ENCODE measurements around the genes CCT7, TPRKB and C2orf81.

GRCh38 chr2:73089240-73090255, 18.0 kb upstream of the SFXN5 start:
- PRO-cap = no peak

- PRO-cap = no peak
Measured at GRCh38 chr2:73175519-73176073, 26.8 kb upstream of the NOTO start.

- PRO-cap = no peak
Measured at GRCh38 chr2:73233902-73234094, 310 bp upstream of the CCT7 start.

GRCh38 chr2:73234095-73235316, at the start of gene CCT7:
TSS of gene CCT7 (plus strand) at chr2:73234308.
- PRO-cap = bidirectional peak, plus-strand start at chr2:73234308, minus-strand start at chr2:73234221

DNA sequence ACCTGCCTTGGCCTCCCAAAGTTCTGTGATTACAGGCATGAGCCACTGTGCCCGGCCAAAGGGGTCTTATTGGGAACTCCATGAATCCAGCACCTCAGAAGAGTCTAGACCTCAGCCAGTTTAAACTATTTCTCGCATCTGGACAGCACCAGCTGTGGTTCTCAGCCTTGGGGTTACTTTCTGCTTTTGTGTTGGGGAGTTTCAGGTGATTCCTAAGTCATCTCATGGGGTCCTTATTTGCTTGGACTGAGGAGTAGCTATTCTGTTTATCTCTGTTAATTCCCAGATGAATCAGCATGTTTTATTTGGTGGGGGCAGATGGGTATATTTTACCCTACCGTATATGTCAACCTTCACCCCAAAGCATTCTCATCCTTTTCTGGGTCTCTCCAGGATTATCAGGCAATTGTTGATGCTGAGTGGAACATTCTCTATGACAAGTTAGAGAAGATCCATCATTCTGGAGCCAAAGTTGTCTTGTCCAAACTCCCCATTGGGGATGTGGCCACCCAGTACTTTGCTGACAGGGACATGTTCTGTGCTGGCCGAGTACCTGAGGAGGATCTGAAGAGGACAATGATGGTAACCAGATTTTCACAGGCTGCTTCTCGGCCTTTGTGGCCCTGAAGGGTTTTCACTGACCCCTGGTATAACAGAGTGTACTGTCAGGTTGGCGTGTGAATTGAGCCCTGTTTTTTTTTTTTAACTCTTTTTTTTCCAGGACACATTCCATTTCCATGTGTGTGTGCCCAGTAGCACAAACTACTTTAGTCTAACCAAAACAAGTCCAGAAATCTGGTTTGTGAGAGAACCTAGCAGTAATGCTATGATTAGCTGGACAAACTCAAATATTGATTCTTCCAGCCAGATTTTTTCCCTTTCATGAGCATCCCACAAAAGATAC, 14.7 kb downstream of the CCT7 start:
- PRO-cap = no peak

- PRO-cap = no peak
Measured at GRCh38 chr2:73684986-73685332, 42.7 kb upstream of the NAT8 start.

DNA sequence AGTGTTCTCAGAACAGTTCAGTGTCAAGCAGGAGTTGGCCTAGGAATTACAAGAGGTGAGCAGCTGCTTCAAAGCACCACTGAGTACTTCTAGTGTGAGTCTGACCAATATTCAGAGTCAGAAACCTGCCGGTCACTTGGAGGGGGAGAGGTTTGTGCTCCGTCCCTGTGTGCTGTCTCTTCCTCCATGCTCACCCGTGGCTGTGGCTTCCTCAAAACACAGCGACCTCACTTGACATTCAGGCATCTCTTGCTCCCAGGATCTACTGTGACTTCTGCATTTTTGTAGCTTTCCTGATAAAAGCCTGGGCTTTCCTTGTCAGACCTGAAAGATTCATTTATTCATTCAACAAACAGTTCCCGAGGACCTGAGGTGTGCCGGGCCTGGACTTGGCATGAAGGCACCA, 32.9 kb downstream of the TPRKB start:
- PRO-cap = no peak

- PRO-cap = bidirectional peak, plus-strand start at chr2:73737565, minus-strand start at chr2:73737316
Measured at GRCh38 chr2:73736586-73737798, at the start of gene TPRKB. TSS of gene TPRKB (minus strand) at chr2:73737345.

DNA sequence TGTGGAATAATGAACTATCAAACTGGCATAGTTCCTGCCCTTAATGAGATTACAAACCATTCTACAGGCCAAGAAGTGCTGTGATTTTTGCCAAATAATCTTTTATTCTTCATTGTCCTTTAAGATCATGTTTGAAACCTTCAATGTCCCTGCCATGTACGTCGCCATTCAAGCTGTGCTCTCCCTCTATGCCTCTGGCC, 16.0 kb downstream of the ACTG2 start:
- PRO-cap = no peak

DNA sequence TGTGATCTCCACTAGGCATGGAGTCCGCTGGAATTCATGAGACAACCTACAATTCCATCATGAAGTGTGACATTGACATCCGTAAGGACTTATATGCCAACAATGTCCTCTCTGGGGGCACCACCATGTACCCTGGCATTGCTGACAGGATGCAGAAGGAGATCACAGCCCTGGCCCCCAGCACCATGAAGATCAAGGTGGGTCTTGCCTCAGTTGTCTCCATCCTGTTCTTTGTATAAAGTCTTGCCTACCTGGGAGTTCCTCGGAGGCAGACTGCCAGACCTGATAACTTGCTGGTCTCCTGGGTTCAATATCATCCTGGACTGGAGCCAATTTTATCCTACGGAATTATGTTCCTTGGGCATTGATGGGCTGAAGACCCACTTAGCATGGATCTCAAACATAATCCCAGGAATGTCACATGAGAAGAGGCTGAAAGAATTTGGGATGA, 10.1 kb upstream of the DGUOK start:
- PRO-cap = no peak

DNA sequence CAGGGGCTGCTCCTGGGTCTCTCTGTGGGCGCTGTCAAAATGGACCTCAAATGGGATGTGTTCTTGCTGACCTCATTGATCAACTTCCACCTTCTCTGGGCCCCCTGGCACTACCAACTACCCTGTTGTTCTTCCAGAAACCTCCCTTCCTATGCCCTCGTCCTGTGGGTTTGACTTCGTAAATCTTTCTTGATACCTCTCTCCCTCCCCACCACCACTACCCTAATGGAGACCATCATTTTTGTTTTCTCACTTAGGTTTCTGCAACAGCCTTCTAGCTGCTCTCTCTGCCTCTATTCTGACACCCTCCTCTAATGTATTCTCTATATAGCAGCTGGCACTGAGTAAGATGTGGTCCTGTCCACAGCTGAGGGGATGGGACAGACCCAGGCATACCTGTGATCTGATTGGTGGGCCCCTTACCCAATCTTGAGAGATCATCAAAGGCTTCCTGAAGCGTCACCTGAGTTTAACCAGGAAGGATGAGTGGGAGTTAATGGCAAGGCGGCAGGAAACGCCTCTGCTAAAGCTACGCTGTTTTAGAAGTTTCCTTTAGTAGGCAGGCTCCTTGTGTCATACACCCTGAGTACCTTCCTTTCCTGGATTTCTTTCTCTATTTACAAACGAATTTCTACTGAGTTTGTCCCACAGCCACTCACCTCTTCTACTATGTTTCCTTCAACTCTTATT, 5.8 kb upstream of the TET3 start:
- PRO-cap = no peak

DNA sequence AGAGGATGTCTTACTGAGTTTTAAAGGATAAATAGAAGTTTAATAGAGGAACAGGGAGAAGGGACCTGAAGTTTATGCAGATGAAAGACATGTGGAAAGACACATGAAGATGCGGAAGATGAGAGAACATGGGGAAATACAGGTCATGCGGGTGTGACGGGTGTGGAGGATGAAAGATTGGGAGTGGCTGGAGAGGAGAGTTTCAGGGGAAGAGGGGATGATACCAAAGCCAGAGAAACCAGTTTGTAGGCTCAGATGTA, 69.2 kb downstream of the TET3 start:
- PRO-cap = no peak

DNA sequence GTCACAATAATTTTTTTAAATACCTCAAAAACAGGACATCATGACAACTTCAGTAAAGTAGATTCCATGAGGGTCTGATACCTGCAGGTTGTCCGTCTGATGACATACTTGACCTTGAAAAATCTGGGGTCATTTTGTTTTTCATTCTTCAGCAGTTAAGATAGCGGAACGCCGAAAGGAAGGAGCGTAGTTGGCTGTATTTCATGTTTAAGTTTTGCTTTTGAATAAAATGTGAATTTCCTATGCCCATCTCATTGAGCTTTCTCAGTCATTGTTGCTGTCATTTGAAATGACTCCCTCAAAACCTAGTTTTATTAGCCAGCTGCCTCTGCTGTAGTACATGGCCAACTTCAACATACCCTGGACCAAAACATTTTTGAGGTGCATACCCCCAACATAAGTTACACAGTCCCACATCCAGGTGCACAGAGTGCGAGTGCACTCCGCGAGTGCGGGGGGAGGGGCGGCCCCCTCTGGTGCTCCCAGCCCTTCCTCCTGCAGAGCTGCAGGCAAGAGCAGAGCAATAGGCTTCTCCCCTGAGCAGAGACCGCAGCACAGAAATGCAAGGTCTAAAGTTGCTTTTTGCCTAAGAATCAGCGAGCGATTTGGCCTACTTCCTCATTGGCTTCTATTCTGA, 40.9 kb downstream of the BOLA3 start:
- PRO-cap = no peak

DNA sequence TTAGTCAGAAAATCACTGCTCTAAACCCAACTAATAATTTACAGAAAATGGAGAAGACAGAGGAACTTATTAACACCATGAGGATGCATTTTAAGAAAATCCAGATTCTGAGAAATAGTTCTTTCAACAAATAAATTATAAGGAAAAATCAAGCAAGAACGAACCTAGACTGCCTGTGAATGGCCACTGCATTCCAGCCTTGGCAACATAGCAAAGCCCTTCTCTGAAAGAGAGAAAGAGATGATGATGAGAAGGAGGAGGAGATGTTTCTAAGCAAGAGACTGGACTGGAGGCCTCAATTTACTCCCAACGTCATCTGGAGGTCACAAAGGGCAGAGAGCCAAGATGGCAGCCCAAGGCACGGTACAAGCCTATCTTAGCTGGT, 6.5 kb upstream of the SLC4A5 start:
- PRO-cap = no peak

GRCh38 chr2:74371359-74372249, 8.5 kb downstream of the DCTN1 start:
- PRO-cap = no peak

GRCh38 chr2:74421176-74421837, at the start of gene C2orf81:
TSS of gene C2orf81 (minus strand) at chr2:74421619.
- PRO-cap = unidirectional peak, plus-strand start at chr2:74421276; unidirectional peak, minus-strand start at chr2:74421415; bidirectional peak, plus-strand start at chr2:74421751, minus-strand start at chr2:74421533

DNA sequence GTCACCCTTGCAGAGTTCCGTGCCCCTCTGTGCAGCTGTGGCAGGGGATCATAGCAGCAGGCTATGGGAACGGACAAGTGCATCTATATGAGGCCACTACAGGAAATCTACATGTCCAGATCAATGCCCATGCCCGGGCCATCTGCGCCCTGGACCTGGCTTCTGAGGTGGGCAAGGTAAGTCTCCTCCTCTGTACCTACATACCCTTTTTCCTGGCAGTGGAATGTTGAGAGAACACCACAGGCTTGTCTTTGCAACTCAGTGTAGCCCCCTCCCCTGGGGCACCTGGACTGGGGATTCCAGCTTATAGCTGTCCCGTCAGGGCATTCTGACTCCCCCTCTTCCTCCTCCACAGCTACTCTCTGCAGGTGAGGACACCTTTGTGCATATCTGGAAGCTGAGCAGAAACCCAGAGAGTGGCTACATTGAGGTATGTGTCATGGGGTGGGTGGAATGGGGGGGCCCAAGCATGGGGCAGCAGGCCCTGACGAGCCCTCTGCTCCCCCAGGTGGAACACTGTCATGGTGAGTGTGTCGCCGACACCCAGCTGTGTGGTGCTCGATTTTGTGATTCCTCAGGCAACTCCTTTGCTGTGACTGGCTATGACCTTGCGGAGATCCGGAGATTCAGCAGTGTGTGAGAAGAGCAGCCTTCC, 3.7 kb downstream of the WDR54 start:
- PRO-cap = no peak

GRCh38 chr2:74462426-74463009, 2.7 kb downstream of the MOGS start:
- PRO-cap = no peak

GRCh38 chr2:74471816-74472533, 505 bp downstream of the MRPL53 start:
- PRO-cap = bidirectional peak, plus-strand start at chr2:74472259, minus-strand start at chr2:74472178

DNA sequence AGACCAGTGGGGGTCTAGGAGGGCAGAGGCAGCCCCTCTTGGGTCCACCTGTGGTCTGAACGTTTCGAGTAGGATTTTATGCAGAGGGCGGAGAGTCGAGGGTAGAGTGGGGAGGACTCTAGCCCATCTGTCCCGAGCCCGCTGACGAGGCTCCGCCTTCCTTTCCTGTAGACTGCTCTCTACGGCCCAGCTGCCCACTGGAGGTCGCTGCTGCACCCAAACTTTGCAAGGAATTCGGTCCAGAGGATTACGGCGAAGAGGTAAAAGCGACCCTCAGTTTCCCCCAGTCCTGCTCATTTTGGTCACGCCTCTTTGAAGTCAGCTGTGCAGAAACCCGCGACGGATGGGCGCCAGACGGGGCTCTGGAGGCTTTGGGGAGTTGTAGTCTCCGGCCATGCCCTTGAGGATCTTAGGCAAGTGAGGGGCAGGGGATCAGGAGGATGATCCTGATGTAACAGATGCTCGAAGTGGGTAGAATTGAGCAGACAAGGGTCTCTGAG, 320 bp downstream of the TTC31 start:
- PRO-cap = bidirectional peak, plus-strand start at position 228 of the sequence, minus-strand start at position 174 of the sequence